Left lobe of liver (tissue), 1 donor: ENCODE measurements around a stretch of chr5.

- PRO-cap = no peak
Observed at GRCh38 chr5:150358242-150358555, 702 bp downstream of the TCOF1 start.

DNA sequence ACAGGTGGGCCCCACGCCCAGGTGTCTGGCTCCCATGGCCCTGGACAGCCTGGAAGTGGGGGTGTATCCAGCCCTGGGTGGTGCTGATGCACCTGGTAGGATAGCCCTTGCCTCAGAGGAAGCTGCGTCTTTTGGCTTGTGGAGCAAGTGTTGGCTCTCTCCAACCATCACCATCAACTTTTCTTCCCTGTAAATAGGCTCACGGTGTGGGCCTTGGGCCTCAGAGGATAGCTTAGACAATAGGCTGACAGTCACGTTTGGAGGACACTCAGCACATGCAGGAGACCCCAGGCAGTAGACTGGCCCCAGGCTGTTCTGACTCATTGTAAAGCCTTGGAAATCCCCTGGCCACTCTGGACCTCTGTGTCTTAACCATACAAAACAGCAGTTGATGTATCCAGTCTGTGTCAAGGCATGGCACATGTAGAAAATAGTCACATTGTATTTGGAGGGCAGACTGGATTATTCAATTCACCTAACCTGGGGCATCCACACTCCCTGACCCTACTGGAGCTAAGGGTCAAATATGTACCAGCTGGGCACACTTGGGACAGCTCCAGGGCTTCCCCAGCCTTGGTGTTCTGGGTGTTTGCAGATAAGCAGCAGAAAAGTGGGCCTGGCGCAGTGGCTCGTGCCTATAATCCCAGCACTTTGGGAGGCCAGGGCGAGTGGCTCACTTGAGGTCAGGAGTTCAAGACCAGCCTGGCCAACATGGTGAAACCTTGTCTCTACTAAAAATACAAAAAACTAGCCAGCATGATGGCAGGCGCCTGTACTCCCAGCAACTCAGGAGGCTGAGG is 18.5 kb downstream of the CD74 start:
- PRO-cap = no peak

GRCh38 chr5:150397849-150398509 is 14.7 kb downstream of the CD74 start:
- PRO-cap = no peak

GRCh38 chr5:150409672-150410461 is 2.8 kb downstream of the CD74 start:
- PRO-cap = bidirectional peak, plus-strand start at chr5:150410028, minus-strand start at chr5:150409901

GRCh38 chr5:150410927-150411135 is 1.9 kb downstream of the CD74 start:
- PRO-cap = no peak

- PRO-cap = no peak
Observed at GRCh38 chr5:150457102-150457463, 7.5 kb upstream of the RPS14 start.

- PRO-cap = no peak
Observed at GRCh38 chr5:150473051-150473307, 23.4 kb upstream of the RPS14 start.

- PRO-cap = no peak
Observed at GRCh38 chr5:150476689-150477125, 27.2 kb upstream of the RPS14 start.

- PRO-cap = no peak
Observed at GRCh38 chr5:150498306-150498953, 9.5 kb upstream of the NDST1 start.

- PRO-cap = unidirectional peak, plus-strand start at chr5:150500594
Observed at GRCh38 chr5:150500050-150500753, 7.7 kb upstream of the NDST1 start.

DNA sequence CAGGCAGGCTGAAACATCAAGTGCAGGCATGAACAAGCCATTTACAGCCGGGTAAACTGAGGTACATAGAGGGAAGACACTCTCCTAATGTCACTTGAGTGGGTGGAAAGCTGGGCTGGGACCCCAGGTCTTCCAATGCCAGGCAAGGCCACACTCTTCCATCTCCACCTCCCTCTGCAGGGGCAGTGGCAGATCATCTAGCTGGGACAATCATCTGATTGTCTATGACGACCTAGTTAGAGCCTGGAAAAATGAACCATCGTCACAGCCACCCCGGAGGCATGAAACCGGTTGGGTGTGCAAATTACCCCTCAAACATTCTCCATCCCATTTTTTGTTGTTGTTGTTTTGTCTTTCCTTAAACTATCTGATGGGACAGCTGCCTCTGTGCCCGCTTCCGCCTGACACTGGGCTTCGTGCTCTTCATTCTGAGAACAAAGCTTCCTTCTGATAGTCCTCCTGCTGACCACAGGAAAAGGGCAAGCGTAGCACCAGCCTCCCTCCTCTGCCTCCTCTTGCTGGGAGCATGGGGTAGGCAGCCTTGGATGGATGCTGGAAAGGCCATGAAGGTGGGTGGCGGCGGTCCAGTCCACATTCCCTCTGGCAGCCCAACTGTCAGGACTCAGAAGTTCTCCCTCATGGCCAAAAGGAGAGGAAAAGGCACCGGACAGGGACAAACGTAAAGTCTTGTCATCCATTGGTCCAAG is 7.0 kb upstream of the NDST1 start:
- PRO-cap = no peak

- PRO-cap = no peak
Observed at GRCh38 chr5:150506409-150506927, 1.5 kb upstream of the NDST1 start.

DNA sequence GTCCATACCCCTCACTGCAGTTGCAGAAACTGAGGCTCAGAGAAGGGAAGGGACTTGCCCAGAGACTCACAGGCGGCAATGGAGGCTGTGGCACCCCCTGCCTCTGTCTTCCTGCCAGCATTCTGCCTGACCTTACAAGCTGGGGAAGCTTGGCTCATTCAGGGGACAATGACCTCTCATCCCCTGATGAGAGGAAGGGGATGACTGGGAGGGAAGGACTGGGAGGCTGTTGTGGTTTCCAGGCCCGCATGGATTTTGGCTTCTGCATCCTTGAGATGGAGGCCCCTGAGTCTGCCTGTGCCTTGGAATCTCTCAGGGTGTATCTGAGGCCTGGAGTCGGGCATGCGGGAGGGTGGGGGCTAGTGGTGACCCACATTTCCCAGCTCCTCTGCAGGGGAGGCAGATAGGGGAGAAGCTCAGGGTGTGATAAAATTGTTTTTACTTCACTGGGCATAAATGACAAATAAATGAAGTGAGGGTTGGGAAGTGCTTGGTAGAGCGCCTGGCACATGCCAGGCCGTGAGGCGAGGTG is 1.0 kb downstream of the NDST1 start:
- PRO-cap = bidirectional peak, plus-strand start at position 157 of the sequence, minus-strand start at position 124 of the sequence

- PRO-cap = bidirectional peak, plus-strand start at chr5:150600325, minus-strand start at chr5:150600224
Observed at GRCh38 chr5:150600039-150600470, 40.4 kb upstream of the SYNPO start.

GRCh38 chr5:150610231-150610713 is 30.2 kb upstream of the SYNPO start:
- PRO-cap = no peak

- PRO-cap = no peak
Observed at GRCh38 chr5:150642263-150643111, 2.0 kb downstream of the SYNPO start.

DNA sequence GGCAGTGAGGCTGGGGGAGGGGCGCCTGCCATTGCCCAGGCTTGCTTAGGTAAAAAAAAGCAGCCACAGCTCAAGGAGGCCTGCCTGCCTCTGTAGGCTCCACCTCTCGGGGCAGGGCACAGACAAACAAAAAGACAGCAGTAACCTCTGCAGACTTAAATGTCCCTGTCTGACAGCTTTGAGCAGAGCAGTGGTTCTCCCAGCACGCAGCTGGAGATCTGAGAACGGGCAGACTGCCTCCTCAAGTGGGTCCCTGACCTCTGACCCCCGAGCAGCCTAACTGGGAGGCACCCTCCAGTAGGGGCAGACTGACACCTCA is 15.6 kb downstream of the DCTN4 start:
- PRO-cap = no peak

- PRO-cap = bidirectional peak, plus-strand start at chr5:150946840, minus-strand start at chr5:150946534
Observed at GRCh38 chr5:150946218-150946682, 41.5 kb upstream of the ZNF300 start.

- PRO-cap = no peak
Observed at GRCh38 chr5:151026519-151027055, 6.2 kb downstream of the GPX3 start.

GRCh38 chr5:151095262-151096043 is 14.6 kb upstream of the TNIP1 start:
- PRO-cap = bidirectional peak, plus-strand start at chr5:151096179, minus-strand start at chr5:151095960